Skeletal muscle satellite cell (primary cell): ENCODE measurements around a stretch of chr12.

DNA sequence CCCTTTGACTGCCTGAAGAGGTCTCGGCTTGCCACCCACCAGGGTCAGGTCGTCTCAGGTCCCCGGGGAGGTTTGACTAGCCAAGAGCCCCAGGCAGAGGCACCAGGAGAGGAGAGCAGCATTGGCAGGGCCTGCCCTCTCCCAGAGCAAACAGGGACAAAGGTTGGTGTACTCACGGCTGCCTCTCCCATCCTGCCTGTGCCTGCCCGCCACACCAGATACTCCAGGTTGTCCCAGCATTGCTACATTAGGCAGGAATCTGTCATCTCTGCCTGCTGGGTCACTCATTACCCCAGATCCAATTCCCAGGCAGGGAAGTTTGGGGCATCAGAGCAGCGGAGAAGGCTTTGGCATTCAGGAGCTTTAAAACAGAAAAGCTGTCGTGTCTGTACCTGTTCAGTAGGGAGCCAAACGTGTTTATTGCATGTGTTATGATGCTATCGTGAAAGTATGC, 33.4 kb upstream of the ATP2A2 start:
- CAGE, long polyA plus RNA, result no peak

DNA sequence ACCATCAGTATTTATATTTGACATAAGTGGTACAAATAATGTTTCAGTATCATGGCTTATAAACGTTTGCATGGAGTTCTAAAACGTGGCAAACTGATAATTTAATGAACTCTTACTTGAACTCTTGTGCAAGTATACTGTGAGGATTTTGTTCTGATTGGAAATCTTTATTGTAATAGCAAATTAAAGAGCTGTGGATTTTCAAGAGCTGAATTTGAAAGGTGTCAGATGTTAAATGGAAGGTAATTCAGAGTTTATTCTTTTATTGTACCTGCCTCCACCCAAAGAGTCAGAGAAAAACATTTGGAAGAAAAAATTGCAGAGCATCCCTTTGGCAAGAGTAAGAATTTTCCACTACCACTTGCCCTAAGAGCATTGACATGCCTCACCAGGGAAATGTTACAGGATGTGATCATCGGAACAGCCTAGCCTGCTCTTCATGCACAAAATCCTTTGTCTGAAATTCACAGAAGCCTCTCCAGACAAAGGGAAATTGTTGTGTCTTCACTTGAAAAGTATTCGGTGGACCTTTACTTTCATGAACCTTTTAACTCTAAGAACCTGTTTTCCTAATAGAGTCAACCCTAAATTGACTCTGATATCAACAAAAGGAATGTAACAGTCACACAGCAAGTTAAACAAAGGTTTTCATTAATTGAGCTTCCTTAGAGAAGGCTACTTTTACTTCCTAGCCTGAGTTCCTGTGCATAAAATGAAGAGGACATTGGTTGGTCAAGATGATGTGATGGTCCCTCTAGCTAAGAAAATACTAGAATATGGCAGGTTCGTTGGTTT, 36.8 kb downstream of the ATP2A2 start:
- CAGE, long polyA plus RNA, result no peak

- CAGE, long polyA plus RNA, result no peak
Measured at GRCh38 chr12:110327445-110328165, 46.6 kb downstream of the ATP2A2 start.

DNA sequence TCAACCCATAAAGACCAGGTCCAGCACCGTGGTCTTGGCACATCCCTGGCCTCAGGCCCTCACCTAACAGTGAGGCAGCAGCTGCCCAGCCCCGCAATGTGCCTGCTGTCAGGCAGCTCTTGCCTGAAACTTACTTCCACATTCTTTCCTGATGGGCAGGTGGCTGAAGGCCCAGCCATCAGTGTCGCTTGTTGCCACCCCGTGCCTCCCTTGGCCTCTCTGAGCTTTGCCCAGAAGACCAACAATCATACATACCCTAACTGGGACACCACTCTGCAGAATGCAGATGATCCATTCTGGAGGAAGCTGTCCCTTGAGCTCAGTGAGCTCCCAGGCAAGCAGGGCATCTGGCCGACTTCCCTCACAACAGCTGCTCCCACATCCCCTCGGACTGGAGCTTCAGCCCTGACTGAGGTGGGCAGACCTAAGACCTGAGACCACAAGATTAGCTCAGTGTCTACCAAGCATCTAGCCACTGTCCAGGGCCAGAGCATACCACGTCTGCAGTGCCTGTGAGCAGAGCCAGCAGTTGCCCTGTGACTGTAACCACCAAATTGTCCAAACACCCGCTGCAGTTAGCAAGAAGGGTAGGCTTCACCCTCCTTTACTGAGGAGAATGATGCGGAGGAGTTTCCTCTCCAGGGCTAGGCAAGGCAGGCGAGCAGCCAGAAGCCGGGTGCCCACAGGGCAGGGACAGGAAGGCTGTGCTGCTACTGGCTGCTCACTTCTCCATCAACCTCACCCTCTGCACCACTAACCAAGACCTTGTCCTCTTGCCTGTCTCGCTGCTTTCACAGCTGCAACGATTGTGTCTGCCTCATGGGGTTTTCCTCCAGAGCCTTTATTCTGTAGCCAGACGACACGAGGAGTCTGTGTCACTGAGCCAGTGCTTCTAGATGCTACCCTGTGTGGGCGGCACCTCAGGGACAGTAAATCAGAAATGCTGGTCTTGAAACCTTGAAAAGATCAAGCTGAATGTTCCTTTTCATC, 54.0 kb downstream of the ANAPC7 start:
- CAGE, long polyA plus RNA, result no peak

GRCh38 chr12:110366576-110367879, 36.5 kb downstream of the ANAPC7 start:
- CAGE, long polyA plus RNA, result no peak

DNA sequence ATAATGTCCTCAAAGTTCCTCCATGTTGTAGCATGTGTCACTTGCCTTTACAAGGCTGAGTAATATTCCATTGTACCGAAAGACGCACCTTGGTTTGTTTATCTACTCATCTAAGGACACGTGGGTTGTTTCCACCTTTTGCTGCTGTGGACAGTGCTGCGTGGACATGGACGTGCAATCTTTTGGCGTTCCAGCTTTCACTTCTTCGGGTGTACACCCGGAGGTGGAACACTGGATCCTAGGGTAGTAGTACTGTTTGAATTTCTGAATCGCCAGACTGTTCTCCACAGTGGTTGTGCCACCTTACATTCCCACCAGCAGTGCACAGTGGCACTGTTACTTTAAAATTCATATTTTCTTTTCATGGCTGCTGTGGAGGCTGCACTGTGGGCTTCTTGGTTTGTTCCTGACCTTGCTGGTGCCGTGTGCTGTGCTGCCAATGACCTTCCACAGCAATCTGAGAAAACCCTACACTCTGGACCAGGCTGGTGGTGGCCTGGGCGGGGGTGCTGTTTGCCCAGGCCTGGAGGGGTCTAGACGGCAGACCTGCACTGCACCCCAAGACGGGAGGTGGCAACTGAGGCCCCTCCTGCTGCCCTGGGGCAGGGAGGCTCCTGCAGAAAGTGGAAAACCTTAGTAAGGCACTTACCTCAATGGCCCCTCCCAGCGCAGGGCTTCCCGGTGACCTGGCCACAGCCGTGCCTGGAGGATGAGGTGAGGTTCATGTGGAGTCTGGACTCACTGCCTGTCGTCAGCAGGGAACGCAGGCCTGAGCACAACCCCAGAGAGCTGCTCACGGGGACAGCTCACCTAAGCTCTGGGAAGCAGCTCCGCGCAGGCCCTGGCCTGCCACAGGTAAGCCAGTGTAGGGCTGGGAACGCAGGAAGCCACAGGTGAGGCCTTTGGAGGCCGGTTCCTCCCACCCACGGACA, 33.1 kb downstream of the ANAPC7 start:
- CAGE, long polyA plus RNA, result no peak

- CAGE, long polyA plus RNA, result no peak
Measured at GRCh38 chr12:110648592-110649087, 34.7 kb downstream of the TCTN1 start.

DNA sequence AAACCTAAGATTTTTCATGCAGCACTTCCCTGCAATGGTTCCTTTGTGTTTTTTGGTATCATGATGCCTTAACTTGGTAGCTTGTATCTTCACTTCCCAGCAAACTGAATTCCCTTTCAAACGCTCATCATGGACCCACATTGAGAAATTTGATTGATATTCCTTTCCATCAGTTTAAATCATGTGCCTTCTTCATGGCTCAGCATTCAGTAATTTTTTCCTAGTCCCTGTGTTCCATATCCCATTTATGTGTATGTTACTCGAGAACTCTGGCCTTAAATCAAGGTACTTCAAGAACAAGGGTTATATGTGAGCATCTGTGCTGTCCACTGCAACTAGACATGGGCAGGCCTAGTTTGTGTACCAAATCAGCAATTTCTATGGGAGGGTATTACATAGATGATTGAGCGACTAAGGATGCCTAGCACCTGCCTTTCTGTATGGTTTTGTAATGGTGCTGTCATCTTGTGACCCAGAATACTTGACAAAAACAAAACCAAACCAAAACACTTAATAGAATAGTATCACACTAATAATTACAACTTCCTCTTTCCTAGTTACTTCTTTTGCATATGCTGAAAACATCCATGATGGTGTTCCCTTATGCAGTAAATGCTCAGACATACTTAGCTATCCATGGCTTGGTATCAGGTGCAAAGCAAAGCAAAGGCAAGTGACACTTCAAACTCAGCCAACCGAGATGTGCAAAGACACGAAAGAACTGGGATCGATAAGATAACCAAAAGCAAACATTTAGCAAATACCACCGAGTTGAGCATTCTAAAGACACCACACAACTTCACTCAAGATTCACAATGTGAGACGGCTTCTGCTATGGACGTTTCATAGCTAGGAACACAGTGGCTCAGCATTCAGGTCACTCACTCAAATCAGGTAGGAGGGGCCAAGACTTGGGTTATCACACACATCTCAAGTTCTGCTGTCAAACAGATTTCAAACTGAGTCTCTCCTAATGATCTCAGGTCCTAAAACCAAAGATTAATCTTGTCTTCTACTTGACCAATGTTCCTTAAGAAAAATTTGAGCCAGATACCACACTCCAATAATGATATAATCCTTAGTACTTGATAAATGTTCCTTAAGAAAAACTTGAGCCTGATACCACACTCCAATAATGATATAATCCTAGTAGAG, 24.4 kb downstream of the PPP1CC start:
- CAGE, long polyA plus RNA, result no peak

GRCh38 chr12:110738506-110738911, 4.2 kb downstream of the PPP1CC start:
- CAGE, long polyA plus RNA, result no peak

- CAGE, long polyA plus RNA, result no peak
Measured at GRCh38 chr12:110743436-110744547, 1.1 kb upstream of the PPP1CC start.

DNA sequence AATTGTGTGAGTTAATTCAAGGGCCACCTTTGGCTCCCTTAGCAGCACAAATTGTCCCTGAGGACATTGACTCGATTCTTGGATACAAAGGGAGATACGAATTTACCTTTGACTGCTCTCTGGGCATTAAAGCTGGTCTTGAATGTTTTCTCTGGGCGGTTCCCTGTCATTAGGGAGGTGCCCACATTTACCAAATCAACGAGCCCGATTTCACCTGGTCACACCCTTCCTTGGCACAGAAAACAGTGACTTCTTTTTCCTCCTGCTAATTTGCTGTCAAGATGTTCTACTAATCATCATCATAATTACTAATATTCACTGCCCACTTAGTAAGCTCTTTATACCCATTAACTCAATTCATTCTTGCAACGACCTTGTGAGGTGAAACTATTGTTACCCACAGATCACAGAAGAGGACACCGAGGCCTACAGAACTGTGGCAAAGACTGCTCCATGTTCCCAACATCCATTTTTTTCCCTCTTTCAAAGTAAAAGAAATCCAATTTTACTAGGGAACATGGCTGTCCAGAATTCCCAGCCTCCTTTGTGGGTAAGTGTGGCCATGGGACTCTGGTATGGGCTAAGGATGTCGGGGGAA, 27.0 kb upstream of the CCDC63 start:
- CAGE, long polyA plus RNA, result no peak

- CAGE, long polyA plus RNA, result no peak
Measured at GRCh38 chr12:110957617-110958086, 37.3 kb upstream of the MYL2 start.

GRCh38 chr12:111033333-111033668, 664 bp upstream of the CUX2 start:
- CAGE, long polyA plus RNA, result no peak

DNA sequence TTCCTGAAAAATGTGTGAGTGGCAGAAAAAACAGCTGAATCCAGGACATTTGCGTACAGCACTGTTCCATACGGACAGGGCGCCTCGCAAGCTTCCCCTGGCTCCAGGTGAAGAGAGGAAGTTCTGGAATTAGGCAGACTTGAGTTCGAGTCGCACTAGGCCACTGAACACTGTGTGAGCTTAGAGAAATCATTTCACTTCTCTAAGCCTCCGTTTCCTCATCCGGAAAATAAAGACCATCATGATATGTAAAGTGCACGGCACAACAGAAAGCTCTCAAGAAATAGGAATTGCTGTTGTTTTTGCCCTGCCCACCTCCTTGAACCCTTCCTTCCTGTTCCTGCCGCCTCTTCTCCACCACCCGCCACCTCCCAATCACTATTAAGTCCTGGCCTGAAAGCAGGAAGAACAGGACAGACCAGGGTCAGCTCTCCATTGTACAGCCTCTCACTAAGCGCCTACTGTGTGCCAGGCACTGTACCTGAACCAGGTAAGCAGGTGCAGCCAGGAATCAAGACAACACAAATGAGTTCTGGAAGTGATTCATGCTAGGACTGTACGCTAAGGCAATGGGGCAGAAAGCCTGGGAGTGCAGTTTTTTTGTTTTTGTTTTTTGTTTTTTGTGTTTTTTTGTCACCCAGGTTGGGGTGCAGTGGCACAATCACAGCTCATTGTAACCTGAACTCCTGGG, 828 bp upstream of the PHETA1 start:
- CAGE, long polyA plus RNA, result no peak

DNA sequence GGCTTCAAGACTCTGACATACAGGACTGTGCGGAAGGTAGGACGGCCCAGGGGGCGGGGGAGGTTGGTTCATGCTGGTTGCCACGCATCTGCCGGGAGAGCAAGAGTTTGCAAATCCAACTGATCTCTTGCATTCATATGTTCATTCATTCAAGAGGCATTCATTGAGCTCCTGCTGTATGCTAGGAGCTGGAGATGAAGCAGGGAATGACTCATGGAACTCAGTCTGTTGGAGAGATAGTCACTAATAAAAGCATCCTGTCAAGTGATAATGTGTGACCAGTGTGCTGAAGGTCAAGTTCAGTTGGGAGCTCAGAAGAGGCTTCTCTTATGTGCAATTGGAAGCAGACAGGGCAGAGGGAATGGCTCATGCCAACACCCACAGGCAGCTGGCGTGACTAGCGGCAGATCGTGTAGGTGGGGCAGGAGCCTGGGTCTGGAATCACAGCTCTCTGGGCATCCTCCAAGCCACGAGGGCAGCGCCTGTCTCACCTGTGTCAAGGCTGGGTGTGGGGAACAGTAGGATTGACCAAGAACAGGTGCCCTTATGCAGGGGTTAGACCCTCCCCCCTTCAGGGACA, 8.0 kb downstream of the SH2B3 start:
- CAGE, long polyA plus RNA, result no peak

GRCh38 chr12:111452410-111453688, 47.1 kb downstream of the SH2B3 start:
- CAGE, long polyA plus RNA, result no peak

DNA sequence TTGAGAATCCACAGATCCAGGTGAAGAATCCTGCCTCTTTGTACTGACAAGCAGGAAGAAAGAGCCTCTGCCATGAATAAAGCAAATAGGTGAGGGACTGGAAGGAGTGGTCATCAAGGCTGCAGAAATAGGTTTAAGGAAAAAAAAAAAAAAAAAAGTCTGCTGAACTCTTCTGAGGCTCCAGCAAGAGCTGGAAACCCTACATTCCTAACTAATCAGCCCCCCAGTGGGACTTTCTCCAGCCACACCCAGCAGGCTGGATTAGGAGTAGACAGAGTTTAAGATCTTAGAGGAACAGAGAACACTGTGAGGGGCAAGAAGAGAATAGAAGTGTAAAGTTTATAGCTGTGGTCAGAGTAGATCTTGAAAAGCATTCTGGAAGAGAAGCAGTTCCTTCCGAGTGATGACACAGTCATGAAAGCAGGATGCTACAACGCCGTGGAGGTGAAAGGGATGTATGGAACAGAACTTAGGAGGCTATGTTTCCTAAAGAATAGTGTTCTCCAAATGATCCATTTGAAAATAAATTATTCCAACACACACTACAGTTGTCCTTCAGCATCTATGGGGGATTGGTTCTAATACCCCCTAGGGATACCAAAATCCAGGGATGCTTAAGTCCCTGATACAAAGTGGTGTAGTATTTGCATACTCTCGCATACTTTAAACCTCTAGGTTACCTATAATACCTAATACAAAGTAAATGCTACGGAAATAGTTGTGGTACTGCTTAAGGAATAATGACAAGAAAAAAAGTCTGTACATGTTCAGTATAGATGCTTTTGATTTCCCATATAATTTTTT, 66.2 kb downstream of the ATXN2 start:
- CAGE, long polyA plus RNA, result no peak

GRCh38 chr12:111781024-111781475, 14.3 kb downstream of the ALDH2 start:
- CAGE, long polyA plus RNA, result no peak

DNA sequence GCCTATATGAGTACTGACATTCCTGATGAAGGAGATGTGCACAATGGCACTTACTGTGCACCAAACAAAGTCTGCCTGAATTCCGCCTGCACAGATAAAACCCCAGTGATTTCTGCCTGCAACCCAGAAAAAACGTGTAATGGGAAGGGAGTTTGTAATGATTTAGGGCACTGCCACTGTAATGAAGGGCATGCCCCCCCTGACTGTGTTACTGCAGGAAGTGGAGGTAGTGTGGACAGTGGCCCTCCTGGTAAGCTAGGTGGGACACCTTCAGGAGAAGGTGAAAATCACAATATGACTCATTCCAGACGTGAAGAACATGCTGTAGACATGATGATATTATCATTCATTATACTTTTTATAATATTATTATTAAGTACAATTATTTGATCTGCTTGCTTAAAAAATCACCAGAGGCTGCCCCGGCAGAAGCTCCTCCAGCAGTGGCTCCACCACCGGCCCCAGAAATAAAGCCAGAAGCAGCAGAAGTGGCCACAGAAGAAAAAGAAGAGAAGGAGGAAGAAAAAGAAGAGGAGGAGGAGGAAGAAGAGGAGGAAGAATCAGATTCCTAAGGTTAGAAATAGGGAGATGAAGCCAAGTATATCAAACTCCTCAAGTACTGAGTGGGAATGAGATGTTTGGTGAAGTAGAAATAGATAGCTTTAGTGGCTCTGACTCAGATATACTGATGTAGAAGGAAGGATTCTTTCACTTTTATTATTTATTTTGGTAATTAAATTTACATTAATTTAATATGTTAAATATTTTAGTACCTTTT, 59.3 kb downstream of the MAPKAPK5 start:
- CAGE, long polyA plus RNA, result no peak

- CAGE, long polyA plus RNA, result no peak
Measured at GRCh38 chr12:112153466-112154290, 28.3 kb downstream of the TRAFD1 start.